H1 (cell line): ENCODE measurements around a stretch of chr6.

- RRBS: no CpG with 5 or more reads among the region's 15 CpGs
CAGE:
- cytosol, long polyA plus RNA: no peak
- long polyA plus RNA: no peak
- nucleus, long polyA plus RNA: no peak
Observed at GRCh38 chr6:41271538-41272587, 14.6 kb downstream of the TREM1 start.

DNA sequence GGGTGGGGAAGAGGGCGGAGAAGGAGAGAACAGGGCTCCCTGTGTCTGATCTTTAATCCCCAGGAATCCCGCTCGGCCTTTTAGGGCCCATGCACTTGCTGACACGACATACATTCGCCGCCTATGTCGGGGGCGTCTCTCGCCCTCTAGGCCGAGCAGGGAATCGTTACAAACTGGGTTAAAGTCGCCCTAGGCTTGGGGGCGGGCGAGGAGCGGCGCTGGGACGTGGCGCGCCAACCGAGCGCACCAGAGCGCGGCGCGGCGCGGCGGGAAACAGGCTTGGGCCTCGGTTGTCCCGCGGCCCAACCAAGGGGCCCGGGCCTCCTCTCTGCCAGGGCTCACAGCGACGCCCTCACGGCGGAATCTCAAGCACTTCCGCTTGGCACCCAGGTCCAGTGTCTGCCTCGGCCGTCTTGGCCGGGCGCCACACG, 71.3 kb downstream of the NCR2 start:
- RRBS: 2% methylated on average over 3 of the region's 42 CpGs
CAGE:
- cytosol, long polyA plus RNA: no peak
- long polyA plus RNA: no peak
- nucleus, long polyA plus RNA: no peak

- RRBS: no CpG with 5 or more reads among the region's 6 CpGs
CAGE:
- cytosol, long polyA plus RNA: no peak
- long polyA plus RNA: no peak
- nucleus, long polyA plus RNA: no peak
Observed at GRCh38 chr6:41585372-41585796, 39.2 kb downstream of the FOXP4 start.

DNA sequence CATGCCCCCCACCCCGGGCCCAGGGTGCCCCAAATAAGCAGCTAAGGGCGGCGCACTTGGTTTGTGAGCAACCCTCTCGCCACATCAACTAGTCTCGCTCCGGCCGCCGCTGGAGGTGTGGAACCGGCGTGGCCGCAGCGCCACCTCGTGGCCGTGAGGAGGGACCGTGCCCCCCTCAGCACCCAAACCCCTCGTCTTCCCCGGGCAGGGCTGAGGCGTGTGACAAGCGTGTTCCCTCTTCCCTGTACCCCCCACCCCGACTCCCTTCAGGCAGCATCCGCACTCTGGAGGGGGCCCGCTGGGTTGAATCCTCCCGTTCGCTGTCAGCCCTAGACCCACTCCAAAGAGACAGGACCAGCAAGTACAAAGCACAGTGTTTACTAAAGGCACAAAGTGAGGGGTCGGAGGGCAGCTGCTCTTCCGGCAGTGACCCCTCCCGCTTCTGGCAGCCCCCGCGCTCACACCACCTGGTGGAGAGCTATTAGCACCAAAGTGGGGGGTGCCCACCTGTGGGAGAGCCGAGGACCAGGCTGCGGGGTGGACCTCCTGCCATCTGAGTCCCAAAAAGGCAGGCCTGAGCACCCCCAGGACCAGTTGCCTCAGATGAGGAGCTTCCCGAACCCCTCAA, 45.5 kb downstream of the MDFI start:
- RRBS: 3% methylated on average over 13 of the region's 32 CpGs
CAGE:
- cytosol, long polyA plus RNA: no peak
- long polyA plus RNA: no peak
- nucleus, long polyA plus RNA: no peak

- RRBS: no CpG with 5 or more reads among the region's 21 CpGs
CAGE:
- cytosol, long polyA plus RNA: no peak
- long polyA plus RNA: no peak
- nucleus, long polyA plus RNA: no peak
Observed at GRCh38 chr6:41705506-41706597, 29.6 kb downstream of the TFEB start.

- RRBS: no CpG with 5 or more reads among the region's 18 CpGs
CAGE:
- cytosol, long polyA plus RNA: no peak
- long polyA plus RNA: no peak
- nucleus, long polyA plus RNA: no peak
Observed at GRCh38 chr6:41712434-41713503, 22.6 kb downstream of the TFEB start.

GRCh38 chr6:41920733-41920982, 281 bp downstream of the MED20 start:
- RRBS: under 1% methylated on average over 6 of the region's 14 CpGs
CAGE:
- cytosol, long polyA plus RNA: no peak
- long polyA plus RNA: no peak
- nucleus, long polyA plus RNA: no peak

DNA sequence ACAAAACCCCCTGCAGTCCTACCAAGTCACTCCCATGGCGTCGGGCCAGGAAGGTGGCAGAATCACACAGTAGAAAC, 118 bp downstream of the MED20 start:
- RRBS: no CpG with 5 or more reads among the region's 2 CpGs
CAGE:
- cytosol, long polyA plus RNA: no peak
- long polyA plus RNA: no peak
- nucleus, long polyA plus RNA: no peak

- RRBS: no CpG with 5 or more reads among the region's 4 CpGs
CAGE:
- cytosol, long polyA plus RNA: no peak
- long polyA plus RNA: no peak
- nucleus, long polyA plus RNA: no peak
Observed at GRCh38 chr6:41937968-41938631, 3.5 kb downstream of the CCND3 start.

GRCh38 chr6:41947486-41948297, 6.1 kb upstream of the CCND3 start:
- RRBS: 87% methylated on average over 3 of the region's 10 CpGs
CAGE:
- cytosol, long polyA plus RNA: no peak
- long polyA plus RNA: no peak
- nucleus, long polyA plus RNA: no peak

GRCh38 chr6:42004112-42004377, 46.3 kb upstream of the TAF8 start:
- RRBS: no CpG with 5 or more reads among the region's 2 CpGs
CAGE:
- cytosol, long polyA plus RNA: no peak
- long polyA plus RNA: no peak
- nucleus, long polyA plus RNA: no peak

- RRBS: no CpG with 5 or more reads among the region's 3 CpGs
CAGE:
- cytosol, long polyA plus RNA: no peak
- long polyA plus RNA: no peak
- nucleus, long polyA plus RNA: no peak
Observed at GRCh38 chr6:42007225-42007533, 43.1 kb upstream of the TAF8 start.

- RRBS: no CpG with 5 or more reads among the region's 5 CpGs
CAGE:
- cytosol, long polyA plus RNA: no peak
- long polyA plus RNA: no peak
- nucleus, long polyA plus RNA: no peak
Observed at GRCh38 chr6:42016854-42017691, 33.3 kb upstream of the TAF8 start.

- RRBS: no CpG with 5 or more reads among the region's 8 CpGs
CAGE:
- cytosol, long polyA plus RNA: no peak
- long polyA plus RNA: no peak
- nucleus, long polyA plus RNA: no peak
Observed at GRCh38 chr6:42139812-42140511, 2.5 kb downstream of the C6orf132 start.

DNA sequence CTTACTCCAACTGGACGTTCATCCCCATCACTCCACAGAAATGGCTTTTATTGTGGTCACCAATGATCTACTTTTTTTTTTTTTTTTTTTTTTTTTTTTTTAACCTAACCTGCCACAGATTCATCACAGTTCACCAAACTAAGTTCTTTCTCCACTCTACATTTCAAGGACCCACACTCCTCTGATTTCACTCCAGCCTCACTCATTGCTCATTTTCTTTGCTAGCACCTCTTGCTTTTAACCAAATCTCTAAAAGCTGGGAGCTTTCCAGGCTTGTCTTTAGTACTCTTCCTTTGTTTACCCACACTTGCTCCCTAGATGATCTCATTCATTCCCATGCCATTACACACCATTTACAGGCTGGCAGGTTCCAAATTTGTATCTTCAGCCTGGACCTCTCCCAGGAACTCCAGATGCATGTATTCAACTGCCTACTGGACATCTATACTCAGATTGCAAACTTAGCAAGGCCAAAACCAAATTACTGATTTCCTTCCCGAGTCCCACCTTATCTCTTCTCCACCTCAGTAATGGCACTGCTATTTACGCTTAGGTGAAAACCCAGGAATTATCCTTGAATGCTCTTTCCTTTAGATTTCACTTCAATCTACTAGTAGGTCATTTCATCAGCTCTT, 5.3 kb upstream of the GUCA1B start:
- RRBS: no CpG with 5 or more reads among the region's 3 CpGs
CAGE:
- cytosol, long polyA plus RNA: no peak
- long polyA plus RNA: no peak
- nucleus, long polyA plus RNA: no peak

DNA sequence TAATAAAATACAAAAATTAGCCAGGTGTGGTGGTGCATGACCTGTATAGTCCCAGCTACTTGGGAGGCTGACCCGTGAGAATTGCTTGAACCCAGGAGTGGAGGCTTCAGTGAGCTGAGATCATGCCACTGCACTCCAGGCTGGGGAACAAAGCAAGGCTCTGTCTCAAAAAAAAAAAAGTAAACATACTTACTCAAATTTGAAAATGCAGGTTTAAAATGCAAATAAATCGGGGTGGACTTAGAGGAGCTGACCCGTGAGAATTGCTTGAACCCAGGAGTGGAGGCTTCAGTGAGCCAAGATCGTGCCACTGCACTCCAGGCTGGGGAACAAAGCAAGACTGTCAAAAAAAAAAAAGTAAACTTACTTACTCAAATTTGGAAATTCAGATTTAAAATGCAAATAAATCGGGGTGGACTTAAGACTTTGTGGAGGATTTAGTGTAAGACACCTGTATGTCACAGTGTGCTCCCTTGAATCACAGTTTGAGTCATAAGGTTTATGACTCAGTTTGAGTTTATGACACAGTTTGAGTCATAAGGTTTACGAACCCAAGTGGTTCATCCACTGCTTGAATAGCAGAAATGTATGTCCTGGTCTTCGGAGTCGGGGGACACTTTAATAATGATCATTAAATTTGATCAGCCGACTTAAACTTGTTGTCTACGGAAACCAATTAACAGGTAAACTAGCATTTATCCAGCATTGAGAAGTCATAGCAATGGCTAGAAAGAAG, 6.7 kb upstream of the MRPS10 start:
- RRBS: no CpG with 5 or more reads among the region's 10 CpGs
CAGE:
- cytosol, long polyA plus RNA: no peak
- long polyA plus RNA: no peak
- nucleus, long polyA plus RNA: no peak

DNA sequence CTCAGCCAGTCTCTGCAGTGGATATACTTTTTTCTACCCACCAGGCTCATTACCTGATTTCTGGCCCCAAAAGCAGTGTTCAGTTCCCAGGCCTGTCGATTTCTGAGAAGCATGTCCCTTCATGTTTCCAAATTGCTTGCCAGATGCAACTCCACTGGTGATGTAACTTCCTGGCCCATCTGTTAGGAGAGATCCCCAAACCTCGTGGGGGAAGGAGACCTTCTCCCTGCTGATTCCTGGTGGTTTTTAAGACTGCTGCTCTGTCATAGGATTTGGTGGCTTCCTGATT, 31.6 kb upstream of the MRPS10 start:
- RRBS: no CpG with 5 or more reads among the region's 2 CpGs
CAGE:
- cytosol, long polyA plus RNA: no peak
- long polyA plus RNA: no peak
- nucleus, long polyA plus RNA: no peak

GRCh38 chr6:42417516-42418122, 34.1 kb downstream of the TRERF1 start:
- RRBS: no CpG with 5 or more reads among the region's 7 CpGs
CAGE:
- cytosol, long polyA plus RNA: no peak
- long polyA plus RNA: no peak
- nucleus, long polyA plus RNA: no peak

DNA sequence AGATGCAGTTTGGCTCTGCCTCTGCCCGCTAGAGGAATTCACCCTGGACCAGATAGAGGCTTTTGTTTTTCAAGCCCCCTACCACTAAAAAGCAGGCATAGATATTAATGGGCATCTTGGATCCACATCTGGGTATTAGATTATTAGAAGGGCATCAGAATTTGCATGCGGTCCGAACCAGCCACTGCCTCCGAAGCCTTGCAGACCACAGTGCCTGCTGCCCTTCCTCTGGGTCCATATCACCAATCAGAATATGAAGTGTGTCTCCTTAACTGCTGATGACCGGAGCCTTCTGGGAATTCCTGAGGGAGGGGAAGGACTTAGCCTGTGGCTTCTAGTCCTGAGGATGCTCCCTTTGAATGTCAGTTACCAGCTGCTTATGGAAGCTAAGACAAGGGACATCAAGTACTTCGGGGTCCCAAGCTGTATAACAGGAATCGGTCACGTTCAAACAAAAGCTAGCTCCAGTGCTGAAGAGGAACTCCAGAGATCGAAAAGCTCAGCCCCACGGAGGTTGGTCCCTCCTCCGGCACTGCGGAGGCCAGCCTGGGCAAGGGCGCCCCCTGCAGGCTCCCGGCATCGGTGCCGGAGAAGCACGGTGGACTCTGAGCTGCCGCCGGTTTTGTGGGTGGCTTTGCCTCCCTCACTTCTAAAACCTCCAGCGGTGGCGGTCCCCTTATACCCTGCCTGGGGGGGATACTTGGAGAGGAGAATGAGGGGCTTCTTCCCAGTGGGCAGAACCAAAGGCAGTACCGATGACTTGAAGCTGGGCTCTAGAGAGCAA, 16.4 kb upstream of the UBR2 start:
- RRBS: 3% methylated on average over 4 of the region's 22 CpGs
CAGE:
- cytosol, long polyA plus RNA: no peak
- long polyA plus RNA: no peak
- nucleus, long polyA plus RNA: no peak

GRCh38 chr6:42657870-42658566, 64.4 kb downstream of the PRPH2 start:
- RRBS: no CpG with 5 or more reads among the region's 5 CpGs
CAGE:
- cytosol, long polyA plus RNA: no peak
- long polyA plus RNA: no peak
- nucleus, long polyA plus RNA: no peak